ENCODE data around the gene DNAI2.

DNA sequence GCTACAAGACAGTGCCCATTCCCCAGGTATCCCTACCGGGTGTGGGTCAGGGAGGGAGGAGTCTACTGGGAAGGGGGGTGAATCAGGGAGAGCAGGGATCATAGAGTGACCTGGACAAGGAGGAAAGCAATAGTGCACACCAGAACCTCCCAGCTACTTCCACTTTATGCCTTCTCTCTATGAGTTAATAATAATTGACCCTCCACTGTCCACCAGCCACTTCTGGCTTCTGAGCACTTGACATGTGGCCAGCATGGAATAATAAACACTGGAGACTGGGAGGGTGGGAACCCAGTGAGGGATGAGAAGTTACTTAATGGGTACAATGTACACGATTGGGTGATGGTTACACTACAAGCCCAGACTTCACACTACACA lies 11.5 kb downstream of the CDC42EP4 start:
- PRO-cap, 2 experiments = no peak in any of the 2 experiments
- RAMPAGE, long total RNA, 4 experiments = no peak in any of the 4 experiments

DNA sequence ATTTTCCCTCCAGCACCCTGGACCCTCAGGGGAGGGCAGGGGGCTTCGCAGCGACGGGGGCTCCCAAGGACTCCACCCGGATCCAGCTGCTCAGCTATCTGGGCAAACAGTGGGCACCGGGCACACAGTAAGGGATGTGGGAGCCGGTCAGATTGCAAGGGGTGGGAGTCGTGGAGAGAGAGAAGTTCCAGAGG lies 1.5 kb downstream of the CDC42EP4 start:
- PRO-cap, 2 experiments = no peak in any of the 2 experiments
- RAMPAGE, long total RNA, 4 experiments = no peak in any of the 4 experiments

DNA sequence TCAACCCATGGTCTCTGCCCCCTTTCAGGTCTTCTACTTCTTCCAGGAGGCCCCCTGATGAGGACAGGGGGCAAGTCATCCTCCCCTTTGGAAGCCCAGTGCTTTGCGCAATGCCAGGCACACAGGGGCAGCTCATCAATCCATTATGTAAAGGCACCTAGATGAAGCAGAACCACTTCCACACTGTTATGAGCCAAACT lies 90.2 kb downstream of the SDK2 start:
- PRO-cap, 2 experiments = no peak in any of the 2 experiments
- RAMPAGE, long total RNA, 4 experiments = no peak in any of the 4 experiments

GRCh38 chr17:74214658-74215198 lies 1.4 kb downstream of the TTYH2 start:
- PRO-cap, 2 experiments = no peak in any of the 2 experiments
- RAMPAGE, long total RNA, 4 experiments = no peak in any of the 4 experiments

DNA sequence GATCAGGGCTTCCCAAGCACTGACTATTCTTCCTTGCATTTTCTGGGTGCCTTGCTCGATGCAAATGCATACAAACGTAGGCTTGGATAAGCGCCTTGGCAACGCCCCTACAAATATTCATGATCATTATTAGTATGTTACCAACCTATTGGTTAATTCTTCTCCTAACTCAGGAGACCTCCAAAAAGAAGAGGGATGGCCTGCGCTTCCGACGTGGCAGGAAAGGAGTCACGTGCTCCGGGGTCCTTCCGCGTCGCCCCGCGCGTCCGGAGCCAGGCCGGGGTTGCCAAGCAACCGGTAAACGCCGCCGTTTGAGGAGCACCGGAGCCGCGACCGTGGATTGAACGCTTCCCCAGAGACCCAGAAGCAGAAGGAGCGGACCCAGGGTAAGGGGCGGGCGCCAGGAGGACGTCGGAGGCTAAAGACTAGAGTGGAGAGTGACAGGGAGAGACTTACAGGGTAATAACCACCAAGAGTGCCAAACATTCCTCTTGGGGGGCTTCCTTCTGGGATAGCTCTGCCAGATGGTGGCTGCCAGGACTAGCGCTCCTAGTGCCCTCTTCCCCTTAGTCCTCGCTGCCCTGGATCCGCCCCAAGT lies at the start of gene DNAI2:
Gene DNAI2, plus strand, starts transcription at position 275 of the 598 bp plus-strand sequence.
- PRO-cap, 2 experiments = peak in 1 of 2 experiments; most common plus-strand start position 300 of the sequence (in 1)
- RAMPAGE, long total RNA, 4 experiments = start-site peak on the plus strand in 2 of 4 experiments, centred at positions 316 to 322 of the sequence, 65 to 94 reads per replicate; start-site peak on the minus strand in 1 of 4 experiments, centred at position 250 of the sequence, 8 reads per replicate

- PRO-cap, 2 experiments = peak in 1 of 2 experiments; most common plus-strand start chr17:74369509 (in 1); most common minus-strand start chr17:74369394 (in 1)
- RAMPAGE, long total RNA, 4 experiments = no peak in any of the 4 experiments
Measured at GRCh38 chr17:74369227-74369704, 2.0 kb downstream of the GPR142 start.

DNA sequence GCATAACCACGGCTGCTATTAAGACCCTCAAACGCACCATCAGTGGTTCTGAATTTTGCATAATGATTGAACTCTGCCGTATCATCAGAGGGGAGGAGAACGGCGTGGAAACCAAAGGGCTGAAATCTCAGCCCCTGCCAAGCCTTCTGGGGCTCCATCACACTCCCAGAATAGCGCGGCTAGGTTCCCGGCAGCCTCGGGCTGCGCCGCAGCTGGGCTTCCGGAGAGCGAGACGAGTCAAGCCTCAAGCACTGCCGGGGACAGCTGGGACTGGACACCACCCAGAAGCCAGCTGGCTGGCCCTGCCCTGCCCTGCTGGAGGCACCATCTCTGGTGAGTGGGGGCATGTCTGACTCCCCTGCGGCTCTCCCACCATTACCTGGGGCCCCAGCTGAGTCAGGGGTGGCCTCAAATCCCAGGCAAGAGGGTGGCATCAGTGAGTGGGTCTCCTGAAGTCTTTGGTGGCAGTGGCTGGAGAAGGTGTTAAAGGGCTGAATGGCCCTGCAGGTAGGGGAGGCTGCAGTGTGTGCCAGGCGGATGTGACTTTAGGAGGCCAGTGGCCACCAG lies 7.2 kb upstream of the GPRC5C start:
- PRO-cap, 2 experiments = peak in 1 of 2 experiments; most common plus-strand start position 247 of the sequence (in 1)
- RAMPAGE, long total RNA, 4 experiments = no peak in any of the 4 experiments

- PRO-cap, 2 experiments = peak in 2 of 2 experiments; most common plus-strand start chr17:74442917 (in 1); most common minus-strand start chr17:74443169 (in 2)
- RAMPAGE, long total RNA, 4 experiments = start-site peak on the plus strand in 1 of 4 experiments, at chr17:74443045-74443107 at its widest, 22 reads per replicate
Measured at GRCh38 chr17:74442596-74443702, 11.1 kb downstream of the GPRC5C start.

DNA sequence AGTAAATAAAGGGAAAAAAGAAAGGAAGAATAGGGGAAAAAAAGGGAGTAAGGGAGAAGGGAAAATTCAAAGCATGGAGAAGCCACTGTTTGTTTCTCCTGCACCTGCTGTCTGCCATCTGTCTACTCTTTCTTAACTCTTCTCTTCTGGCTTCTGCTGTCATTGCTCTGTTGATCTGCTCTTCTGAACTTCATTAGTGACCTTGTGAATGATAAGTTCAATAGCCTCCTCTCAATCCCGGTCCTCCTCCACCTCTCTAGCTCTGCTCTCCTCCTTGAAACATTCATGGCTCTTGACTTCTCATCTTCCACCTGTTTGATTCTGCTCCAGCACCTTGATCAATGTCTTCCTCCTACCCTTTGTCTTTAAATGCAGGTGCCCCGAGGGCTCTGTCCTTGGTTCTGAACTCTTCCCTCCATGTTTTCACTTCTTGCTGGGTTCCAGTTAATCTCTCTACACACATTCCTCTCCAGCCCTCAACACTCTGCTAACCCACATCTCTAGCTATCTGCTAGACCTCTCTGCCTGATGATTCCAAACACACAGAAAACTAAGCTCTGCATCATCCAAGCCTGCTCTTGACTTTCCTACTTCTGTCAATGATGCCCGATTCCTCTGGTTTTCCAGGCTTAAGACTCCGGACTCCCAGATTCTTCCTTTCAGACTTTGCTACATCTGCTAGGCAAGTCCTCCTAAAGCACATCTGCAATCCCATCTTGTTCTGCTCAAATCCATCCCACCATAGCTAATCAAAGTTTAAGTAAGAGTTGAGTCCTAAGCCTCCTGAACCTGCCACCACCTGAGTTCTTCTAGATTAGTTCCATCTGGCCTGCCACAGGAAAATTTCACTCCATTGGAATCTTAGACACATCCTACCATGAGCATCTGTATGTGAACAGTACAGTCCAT lies 13.4 kb downstream of the CD300E start:
- PRO-cap, 2 experiments = no peak in any of the 2 experiments
- RAMPAGE, long total RNA, 4 experiments = start-site peak on the minus strand in 1 of 4 experiments, centred at positions 274 to 845 of the sequence, 7 reads per replicate

DNA sequence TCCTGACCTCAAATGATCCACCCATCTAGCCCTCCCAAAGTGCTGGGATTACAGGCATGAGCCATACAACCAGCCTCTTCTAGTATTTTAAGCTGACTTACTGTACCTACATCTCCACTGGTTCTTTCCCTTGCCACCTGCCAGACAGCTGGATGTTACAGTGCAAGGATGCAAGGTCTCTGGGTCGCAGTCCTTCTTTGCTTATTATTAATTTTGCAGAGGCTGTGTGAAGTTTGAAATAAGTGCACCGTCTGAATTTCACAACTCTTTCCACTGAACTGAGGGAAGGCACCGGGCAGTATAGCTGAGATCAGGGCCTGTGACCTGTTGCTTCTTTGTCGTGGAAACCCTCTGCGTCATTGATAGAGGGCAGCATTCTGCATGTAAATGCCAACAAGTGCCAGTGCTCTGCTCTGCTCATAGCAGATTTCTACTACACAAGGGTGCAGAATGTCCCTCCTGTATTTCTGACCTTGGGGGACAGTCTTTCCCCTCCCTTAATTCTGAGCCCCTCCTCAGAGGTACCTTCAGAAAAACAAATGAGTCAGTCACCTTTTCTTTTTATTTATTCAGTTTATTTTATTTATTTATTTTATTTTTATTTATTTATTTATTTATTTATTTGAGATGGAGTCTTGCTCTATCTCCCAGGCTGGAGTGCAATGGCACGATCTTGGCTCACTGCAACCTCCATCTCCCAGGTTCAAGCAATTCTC lies 25.9 kb downstream of the CD300LF start:
- PRO-cap, 2 experiments = no peak in any of the 2 experiments
- RAMPAGE, long total RNA, 4 experiments = no peak in any of the 4 experiments

GRCh38 chr17:74690486-74691008 lies 22.2 kb downstream of the CD300LF start:
- PRO-cap, 2 experiments = no peak in any of the 2 experiments
- RAMPAGE, long total RNA, 4 experiments = no peak in any of the 4 experiments

DNA sequence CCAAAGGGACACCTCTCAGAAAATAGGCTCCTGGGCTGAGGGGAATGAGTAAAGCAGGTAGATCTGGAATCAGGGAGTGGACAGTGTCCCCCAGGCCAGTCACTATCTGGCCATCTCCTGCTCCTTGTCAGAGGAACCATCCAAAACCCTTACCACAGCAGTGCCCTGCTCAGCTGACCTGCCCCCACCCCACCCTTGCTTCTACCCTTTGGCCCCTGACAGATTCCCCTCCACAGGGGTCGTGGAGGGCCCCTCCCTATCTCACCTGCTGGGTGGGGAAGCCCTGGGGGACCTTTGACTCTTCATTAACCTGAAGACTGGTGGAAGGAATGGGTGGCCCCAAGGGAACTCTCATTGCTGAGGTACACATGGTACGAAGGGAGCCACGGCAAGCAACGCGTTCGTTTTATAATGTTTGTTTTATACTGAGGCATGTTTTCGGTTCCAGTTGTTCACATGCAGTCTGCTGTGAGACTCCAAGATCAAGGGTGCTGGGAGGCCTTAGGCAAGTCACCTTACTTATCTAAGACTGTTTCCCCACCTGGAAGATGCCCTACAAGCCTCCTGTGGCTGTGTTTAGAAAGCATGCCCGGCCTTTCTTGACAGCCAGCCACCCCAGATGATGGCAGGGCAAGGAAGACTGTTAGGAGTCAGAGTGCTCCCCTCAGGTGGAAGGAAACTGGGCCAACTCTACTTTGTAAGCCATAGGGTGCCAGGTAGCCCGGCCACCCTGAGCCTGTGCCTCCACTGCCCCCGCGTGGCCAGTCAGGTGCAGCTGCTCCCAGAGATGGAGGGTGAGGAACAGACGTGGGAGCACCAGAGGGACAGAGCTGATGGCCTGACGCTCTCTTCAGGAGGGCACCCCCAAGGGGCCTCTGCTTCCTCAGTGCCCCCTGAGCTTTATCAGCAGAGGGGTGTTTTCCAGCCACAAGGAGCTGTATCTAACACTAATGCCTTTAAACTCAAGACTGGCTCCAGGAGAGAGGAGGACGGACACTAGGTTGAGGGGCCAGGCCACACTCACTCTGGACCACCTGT lies 5.7 kb downstream of the NAT9 start:
- PRO-cap, 2 experiments = no peak in any of the 2 experiments
- RAMPAGE, long total RNA, 4 experiments = no peak in any of the 4 experiments

- PRO-cap, 2 experiments = no peak in any of the 2 experiments
- RAMPAGE, long total RNA, 4 experiments = no peak in any of the 4 experiments
Measured at GRCh38 chr17:74812612-74813518, 36.6 kb downstream of the TMEM104 start.

DNA sequence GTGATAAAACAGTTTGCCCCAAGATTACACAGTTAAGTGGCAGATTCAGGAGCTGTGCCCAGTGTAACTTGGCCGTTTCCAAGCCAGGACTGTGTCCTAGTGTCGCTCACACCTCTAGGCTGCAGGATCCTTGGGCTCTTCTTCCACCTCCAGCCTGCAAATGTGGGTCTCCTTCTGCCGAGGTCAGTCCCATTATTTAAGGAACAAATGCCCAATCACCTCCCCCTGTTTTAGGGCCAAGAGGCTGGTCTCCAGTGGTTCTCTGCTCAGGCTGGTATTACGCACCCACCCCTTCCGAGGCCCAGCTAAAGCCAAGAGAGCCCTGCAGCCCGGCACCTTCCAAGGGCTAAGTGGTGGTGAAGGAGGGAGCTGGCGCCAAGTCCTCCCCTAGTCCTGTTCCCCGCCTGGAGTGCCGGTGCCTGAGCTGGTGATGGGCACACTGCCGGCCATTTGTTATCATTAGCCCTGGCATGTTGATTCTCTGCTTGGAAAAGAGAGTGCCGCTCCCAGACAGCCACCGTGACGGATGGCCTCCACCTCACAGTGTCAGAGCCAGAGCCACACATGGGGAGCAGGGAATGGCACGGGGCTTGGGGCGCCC lies 32.0 kb downstream of the GRIN2C start:
- PRO-cap, 2 experiments = no peak in any of the 2 experiments
- RAMPAGE, long total RNA, 4 experiments = no peak in any of the 4 experiments

DNA sequence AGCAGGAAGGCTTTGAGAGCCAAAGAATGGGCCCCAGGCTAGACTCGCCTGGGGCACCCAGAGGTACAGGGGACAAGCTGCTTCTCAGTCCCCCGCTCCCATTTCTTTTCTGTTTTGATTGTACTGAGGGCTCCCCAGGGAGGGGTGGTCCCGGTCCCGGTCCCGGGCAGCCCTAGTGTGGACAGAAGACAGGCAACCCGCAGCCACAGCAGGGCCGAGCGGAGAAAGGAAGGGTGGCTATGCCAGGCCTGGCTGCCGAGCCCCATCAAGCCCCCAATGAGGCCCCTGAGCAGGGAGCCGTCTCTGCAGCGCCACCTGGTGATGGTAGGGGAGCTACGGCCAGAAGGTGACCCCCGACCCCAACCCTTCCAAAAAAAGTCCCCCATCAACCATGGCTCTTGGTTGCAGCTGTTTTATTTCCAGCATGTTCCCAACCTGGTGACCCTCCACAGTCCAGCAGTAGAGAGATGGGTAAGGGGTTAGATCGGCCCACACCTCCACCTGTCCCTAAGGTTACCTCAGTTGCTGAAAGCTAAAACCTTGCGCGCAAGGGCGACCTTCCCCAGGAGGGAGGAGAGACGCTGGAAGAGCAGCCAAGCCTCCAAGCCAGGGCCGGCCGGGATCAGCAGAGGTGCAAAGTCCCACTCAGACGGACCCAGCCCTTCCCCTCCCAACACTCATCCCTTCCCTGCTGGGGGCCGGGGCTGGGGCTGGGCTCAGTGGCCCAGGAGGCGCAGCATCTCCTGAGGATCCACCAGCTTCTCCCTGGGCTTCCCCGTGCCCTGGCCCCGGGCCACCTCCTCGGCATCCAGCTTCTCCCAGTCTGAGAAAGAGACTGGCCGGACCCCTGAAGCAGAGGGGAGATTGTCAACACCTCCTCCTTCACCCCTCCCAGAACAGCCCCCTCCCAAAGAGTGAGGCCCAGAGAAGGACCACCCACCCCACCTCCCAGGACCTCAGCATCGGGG lies 2.7 kb upstream of the GRIN2C start:
- PRO-cap, 2 experiments = no peak in any of the 2 experiments
- RAMPAGE, long total RNA, 4 experiments = no peak in any of the 4 experiments

DNA sequence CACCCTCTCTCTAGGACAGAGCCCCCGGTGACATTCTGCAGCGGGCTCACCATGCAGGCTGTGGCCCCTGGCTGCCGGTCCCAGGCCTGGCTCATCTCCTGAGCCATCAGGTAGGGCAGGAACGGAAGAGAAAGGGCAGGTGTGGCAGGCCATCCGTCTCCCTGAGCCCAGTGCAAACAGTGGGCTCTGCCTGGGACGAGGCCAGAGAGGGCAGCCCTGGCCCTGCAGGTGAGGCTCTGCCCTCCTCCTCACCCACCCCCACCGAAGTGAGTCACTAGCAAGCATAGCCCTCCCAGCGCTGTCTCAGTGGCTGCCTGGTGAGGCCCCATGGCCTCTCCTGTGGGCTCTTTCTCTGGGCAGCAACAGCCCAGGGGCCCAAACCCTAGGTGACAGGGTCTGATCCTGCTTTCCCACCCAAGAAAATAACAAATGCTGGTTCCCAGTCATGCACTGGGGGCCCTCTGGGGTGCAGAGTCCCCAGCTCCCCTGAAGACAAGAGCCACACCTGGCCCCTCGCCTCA lies 14.6 kb downstream of the OTOP3 start:
- PRO-cap, 2 experiments = no peak in any of the 2 experiments
- RAMPAGE, long total RNA, 4 experiments = no peak in any of the 4 experiments

DNA sequence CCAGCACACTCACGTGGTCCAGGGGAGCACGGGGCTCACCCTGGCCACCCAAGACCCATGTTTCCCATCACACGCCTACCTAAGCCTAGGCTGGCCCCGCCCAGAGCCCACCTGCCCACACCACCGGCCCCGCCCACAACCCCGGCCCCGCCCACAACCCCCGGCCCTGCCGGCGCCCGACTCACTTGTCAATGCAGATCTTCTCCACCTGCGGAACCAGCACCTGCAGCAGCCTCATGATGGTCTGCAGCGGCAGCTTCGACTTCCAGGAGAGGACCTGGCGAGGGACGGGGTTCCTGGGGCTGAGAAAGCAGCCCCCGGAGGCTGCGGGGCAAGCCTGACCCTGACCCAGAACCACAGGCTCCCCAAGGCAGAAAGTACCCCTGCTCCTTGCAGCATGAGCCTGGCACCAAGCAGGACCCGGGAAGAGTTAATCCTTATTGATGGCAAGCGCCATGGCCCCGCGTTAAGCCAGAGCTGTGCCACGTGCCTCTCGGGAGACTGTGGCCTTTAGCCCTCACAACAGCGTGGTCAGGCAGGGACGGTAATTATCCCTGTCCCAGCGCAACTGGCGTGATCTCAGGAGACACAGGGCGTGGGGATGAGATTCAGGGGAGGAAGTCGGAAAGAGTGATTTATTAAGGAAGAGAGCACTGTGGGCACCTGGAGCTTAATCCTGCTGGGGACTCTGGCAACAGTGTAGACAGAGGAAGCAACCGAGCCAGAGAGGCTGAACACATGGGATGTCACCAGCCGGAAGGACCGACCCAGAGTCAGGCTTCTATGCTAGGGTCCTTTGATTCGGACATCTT lies 16.6 kb downstream of the OTOP3 start:
- PRO-cap, 2 experiments = no peak in any of the 2 experiments
- RAMPAGE, long total RNA, 4 experiments = no peak in any of the 4 experiments

GRCh38 chr17:74968120-74968864 lies 4.3 kb downstream of the HID1 start:
- PRO-cap, 2 experiments = no peak in any of the 2 experiments
- RAMPAGE, long total RNA, 4 experiments = no peak in any of the 4 experiments

- PRO-cap, 2 experiments = peak in 2 of 2 experiments; most common plus-strand start chr17:74982094 (in 1); most common minus-strand start chr17:74981996 (in 1)
- RAMPAGE, long total RNA, 4 experiments = no peak in any of the 4 experiments
Measured at GRCh38 chr17:74981660-74982739, 5.4 kb upstream of the CDR2L start.

DNA sequence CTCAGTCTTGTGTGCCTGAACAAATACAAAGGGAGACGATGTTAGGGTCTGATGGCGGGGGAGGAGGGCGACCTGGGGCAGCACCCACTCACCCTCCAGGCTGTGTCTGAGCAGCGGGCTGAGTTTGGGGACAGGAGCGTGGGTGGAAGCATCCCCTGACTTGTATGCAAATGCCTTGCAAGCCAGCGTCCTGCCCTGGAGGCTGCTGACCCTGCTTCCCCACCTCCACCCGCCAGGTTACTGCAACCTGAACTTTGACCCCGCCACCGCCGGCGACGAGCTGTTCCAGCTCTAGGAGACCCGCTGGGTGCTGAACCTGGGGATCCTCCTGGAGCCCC lies 10.8 kb upstream of the SLC16A5 start:
- PRO-cap, 2 experiments = no peak in any of the 2 experiments
- RAMPAGE, long total RNA, 4 experiments = no peak in any of the 4 experiments

All from upper lobe of left lung (tissue), 5 donors.